Osteoblast (primary cell): ENCODE measurements around a stretch of chr7.

DNA sequence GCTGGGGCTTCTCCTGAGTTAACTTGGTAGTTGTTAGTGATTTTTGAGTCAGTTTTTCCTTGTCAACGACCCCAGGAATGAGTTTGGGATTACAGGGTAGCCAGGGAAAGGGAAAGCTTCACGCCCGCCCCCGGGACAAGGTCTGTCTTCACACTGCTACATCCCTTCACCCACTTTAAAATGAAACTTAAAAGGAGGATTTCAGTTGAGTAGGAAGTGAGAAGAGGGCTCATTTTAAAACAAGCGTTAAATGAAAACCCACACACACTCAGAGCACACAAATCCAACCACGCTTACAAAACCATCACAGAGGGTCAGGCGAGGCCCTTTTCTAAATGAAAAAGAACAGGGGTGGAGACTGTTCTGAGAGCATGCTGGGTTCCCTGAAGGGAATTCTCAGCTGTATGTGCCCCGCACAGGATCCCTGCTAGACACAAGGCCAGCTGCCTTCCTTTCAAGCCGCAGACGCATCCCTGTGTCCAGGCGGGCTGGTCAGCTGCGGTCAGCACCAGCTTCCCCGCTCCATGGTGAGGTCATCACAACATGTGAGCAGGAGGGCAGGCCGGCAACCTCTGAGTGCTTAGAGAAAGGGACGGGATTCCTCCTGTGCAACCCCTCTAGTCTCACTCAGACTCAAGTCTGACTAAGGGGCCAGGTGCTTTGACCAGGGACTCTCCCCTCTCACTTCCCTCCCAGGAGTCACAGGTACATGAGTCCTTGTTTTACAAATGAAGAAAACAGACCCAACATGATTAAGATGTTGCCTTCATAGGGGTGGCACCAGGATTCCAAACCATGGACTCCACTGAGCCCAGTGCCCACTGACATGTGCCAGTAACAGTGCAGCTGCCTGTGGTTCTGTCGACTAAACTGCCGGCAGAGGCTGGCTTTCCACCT lies 111.8 kb downstream of the EGFR start:
- CAGE, long polyA plus RNA, result no peak
- RRBS, result no CpG with 5 or more reads among the region's 17 CpGs

DNA sequence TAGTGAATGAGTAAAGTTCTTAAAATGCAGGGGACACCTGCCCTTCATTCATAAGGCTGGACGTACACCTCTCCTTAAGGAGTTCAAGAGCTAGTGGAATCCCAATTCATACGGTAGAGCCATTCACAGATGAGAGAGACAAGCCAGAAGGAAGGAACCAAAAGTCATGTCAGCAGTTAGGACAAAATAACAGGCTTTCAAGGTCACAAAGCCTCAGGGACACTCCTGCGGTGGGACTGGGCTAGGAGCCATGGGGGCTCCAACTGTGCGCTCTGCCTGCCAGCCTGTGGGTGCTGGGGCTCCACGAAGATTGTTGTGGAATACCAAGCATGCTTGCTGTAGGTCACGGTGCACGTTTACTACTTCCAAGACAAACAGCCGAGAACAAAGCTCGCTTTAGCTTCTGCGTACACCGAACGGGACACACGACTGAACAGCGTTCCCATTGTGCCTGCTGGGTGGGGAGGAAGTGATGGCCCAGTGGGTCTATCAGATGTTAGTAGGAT lies 158.7 kb downstream of the EGFR start:
- CAGE, long polyA plus RNA, result no peak
- RRBS, result no CpG with 5 or more reads among the region's 14 CpGs

DNA sequence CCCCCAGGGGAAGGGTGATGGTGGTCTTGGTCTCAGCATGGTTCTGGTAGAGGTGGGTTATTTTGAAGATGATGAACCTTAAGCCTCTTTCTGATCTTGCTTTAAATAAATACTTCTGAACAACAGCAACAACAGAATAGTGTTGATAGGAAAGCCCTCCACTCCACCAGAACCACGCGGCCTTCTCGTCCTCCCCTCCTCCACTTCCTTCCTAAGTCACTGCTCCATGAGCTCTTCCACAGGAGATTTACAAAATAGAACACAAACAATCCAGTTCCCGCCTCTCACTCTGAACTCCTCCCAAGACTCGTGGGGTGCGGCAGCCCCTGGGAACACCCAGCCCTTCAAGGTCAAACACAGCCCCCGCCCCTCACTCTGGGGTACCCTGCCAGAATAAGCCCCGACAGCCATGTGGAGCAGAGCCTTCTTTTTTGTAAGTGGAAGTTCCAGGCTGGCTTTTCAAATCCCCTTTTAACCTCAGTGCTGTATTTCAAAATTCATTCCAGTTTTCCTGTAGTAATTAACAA lies 169.3 kb downstream of the EGFR start:
- CAGE, long polyA plus RNA, result no peak
- RRBS, result no CpG with 5 or more reads among the region's 8 CpGs

- CAGE, long polyA plus RNA, result no peak
- RRBS, result no CpG with 5 or more reads among the region's 6 CpGs
Measured at GRCh38 chr7:55190347-55190873, 171.6 kb downstream of the EGFR start.

- CAGE, long polyA plus RNA, result no peak
- RRBS, result no CpG with 5 or more reads among the region's 16 CpGs
Measured at GRCh38 chr7:55200163-55200753, 164.9 kb upstream of the LANCL2 start.

- CAGE, long polyA plus RNA, result no peak
- RRBS, result 2% methylated on average over 14 of the region's 74 CpGs
Measured at GRCh38 chr7:55254608-55255368, 110.3 kb upstream of the LANCL2 start.

GRCh38 chr7:55534952-55535998 lies 37.0 kb downstream of the VOPP1 start:
- CAGE, long polyA plus RNA, result no peak
- RRBS, result no CpG with 5 or more reads among the region's 12 CpGs

GRCh38 chr7:55688808-55689003 lies 116.4 kb upstream of the VOPP1 start:
- CAGE, long polyA plus RNA, result no peak
- RRBS, result no CpG with 5 or more reads among the region's 2 CpGs

GRCh38 chr7:56090395-56090693 lies 2.4 kb downstream of the PHKG1 start:
- CAGE, long polyA plus RNA, result no peak
- RRBS, result no CpG with 5 or more reads among the region's 2 CpGs

DNA sequence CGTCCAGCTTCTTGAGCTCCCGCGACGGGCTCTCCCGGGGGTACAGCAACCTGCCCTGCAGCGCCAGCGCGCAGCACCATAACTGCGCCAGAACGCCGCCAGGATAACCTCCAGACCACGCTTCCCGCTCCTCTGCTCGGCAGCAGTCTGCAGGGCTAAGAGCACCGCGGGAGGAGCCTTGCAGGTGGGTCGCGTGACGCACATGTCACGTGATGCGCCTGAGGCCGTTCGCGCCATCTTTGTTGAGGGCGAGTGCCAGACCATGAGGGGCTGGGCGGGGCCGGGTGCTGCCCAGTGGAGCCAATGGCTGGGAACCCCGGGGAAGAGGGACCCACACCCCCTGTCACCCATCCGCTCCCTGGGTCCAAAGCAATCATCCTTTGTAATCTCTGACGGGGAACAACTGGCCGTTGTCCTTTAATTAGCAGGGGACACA lies 71.3 kb upstream of the ZNF479 start:
- CAGE, long polyA plus RNA, result no peak
- RRBS, result no CpG with 5 or more reads among the region's 31 CpGs

DNA sequence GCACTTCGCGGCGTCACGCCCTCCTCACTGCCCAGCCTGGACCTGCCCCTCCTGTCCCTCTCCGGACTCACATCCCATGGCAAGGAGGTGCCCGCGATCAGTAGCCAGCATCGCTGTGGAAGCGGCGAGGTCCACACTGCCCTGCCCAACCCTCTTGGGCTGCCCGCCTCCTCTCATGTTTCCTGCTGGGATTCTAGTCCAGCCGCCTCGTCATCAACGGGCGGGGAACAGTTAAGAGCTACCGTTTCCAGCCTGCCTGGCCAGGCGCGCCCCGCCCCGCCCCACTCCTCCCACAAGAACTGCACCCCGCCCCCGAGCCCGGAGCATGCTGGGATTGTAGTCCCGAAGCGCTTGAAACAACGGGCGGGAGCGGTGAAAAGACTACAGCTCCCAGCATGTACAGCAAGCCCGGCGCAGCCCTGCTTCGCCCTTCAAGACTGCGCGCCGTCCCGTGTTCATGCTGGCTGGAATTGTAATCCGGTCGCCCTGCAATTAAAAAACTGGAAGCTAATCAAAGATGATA lies 930.5 kb upstream of the ZNF722 start:
- CAGE, long polyA plus RNA, result no peak
- RRBS, result 42% methylated on average over 5 of the region's 37 CpGs

GRCh38 chr7:64515403-64515890 lies 47.4 kb downstream of the ZNF680 start:
- CAGE, long polyA plus RNA, result no peak
- RRBS, result no CpG with 5 or more reads among the region's 1 CpG

- CAGE, long polyA plus RNA, result no peak
- RRBS, result no CpG with 5 or more reads among the region's 13 CpGs
Measured at GRCh38 chr7:64839982-64840397, 45.8 kb downstream of the ZNF138 start.

GRCh38 chr7:64997138-64997762 lies 9.2 kb downstream of the ERV3-1 start:
- CAGE, long polyA plus RNA, result no peak
- RRBS, result no CpG with 5 or more reads among the region's 12 CpGs

DNA sequence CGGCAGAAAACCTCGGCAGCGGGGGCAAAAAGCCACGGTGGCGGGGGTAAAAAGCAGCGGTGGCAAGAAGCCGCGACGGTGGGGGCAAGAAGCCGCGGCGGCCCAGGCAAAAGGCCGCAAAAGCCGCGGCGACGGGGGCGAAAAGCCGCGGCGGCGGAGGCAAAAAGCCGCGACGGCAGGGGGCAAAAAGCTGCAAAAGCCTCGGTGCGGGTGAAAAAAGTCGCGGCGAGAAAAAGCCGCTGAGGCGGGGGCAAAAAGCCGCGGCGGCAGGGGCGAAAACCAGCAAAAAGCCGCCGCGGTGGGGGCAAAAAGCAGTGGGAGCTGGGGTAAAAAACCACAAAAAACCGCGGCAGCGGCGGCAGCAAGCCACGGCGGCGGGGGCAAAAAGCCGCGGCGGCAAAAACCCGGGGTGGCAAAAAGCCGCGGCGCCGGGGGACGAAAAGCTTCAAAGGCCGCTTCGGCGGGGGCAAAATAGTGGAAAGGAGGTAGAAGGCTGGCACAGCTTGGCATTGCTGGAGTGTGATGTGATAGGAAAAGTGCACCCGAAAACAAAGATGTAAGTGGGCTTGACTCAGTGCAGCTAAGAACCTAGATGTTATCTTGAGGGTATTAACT lies 136.1 kb downstream of the ZNF92 start:
- CAGE, long polyA plus RNA, result no peak
- RRBS, result no CpG with 5 or more reads among the region's 59 CpGs

DNA sequence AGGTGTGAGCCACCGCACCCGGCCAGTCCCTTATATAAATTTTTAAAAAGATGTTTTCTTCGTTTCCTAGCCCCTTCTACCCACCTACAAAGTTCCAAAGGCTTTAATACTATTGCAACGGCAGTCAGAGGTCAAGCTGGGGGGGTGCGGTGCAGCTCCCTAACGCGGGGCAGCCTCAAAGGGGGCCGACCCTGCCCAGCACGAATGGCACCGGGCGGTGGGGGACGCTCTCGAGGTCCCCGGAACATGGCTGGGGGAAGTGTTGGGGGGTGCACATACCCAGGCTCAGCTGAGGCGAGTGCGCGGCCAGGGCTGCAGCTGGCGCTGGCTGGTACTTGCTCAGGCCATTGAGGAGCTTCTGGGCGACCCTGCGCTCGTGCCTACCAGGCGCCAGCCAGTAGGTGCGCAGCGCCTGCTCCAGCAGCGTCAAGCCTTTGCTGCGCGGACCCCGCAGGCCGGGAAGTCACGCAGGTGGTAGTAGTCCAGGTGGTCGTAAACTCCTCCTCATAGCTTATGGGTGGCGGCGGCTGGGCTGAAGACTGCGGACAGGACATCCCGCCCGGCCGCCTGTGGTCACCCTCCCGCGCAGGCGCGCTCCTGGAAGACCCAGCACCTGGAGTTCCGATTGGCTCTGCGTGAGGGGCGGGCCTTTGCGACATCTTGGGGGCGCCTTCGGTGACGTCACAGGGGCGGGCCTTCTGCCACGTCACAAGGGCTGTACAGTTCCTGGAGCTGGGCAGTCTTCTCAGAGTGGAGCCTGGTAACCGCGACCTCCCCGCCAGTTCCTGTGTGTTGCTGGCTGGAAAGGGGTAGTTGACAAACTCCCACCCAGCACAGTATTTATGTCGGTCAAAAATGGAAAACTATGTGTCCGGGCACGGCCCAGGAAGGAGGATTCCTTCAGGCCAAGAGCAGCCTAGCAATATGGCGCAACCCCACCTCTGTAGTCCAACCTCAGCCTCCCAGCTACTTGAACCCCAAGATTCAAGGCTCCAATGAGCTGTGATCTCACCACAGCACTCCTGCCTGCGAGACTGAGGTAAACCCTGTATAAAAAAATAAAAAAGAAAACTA lies 102.3 kb upstream of the VKORC1L1 start:
- CAGE, long polyA plus RNA, result no peak
- RRBS, result no CpG with 5 or more reads among the region's 58 CpGs

DNA sequence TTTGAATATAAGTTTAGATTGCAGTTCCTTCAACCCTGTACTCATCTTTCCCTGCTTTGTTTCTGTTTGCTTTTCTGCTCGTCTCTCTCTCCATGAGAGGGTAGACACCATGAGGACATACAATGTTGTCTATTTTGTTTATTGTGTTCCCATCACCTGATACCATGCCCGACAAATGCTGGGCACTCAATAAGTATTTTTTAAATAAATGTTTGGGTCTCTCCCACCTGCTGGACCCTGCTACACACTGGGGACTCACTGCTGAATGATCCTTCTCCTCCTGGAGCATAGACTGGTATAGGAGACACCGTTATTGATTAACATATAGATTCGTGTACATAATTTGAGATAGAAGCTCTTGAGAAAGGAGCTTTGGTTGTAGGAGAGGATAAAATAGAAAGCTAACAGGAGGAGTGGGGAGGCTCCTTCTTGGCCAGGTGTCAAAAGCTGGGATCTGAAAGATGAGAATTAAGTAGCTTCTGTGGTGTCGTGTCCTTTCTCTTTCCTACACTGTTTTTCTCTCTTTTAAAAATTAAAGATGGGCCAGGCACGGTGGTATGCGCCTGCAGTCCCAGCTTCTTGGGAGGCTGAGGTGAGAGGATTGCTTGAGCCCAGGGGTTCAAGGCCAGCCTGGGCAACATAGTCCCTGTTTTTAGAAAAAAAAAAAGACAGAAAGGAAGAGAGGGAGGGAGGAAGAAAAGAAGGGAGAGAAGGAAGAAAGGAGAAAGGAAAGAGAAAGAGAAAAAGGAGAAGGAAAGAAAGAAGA lies 47.5 kb downstream of the VKORC1L1 start:
- CAGE, long polyA plus RNA, result no peak
- RRBS, result no CpG with 5 or more reads among the region's 7 CpGs

DNA sequence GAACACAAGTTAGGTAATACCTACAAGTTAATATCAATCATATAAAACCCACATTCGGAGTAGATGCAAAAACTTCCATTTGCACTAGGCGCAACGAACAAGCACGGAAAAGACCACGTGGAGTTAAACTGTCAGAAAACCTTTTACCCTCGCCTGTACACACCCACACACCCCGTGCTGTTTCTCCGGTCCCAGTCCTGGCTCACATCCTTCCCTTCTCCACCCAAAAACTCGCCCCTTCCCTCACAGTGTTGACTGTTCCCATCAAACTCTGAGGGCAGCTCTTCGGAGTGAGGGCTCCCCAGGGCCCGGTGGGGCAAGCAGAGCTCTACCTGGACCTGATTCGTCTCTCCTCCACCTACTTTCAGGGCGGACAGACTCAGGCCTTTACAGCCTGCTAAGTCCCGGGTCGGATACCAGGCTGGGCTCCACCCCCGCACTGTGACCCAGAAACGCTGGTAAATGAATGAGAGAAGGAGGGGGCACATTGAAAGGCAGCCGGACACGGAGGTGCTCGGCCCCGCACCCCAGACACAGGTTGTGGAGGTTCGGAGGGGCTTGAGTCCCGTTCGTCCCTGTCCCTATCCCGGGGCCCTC lies 31.9 kb upstream of the ASL start:
- CAGE, long polyA plus RNA, result no peak
- RRBS, result 15% methylated on average over 12 of the region's 25 CpGs

- CAGE, long polyA plus RNA, result no peak
- RRBS, result no CpG with 5 or more reads among the region's 3 CpGs
Measured at GRCh38 chr7:66095171-66095554, 19.5 kb upstream of the CRCP start.

- CAGE, long polyA plus RNA, result no peak
- RRBS, result no CpG with 5 or more reads among the region's 2 CpGs
Measured at GRCh38 chr7:66297071-66297543, 92.0 kb downstream of the TPST1 start.